Bronchus (tissue), 1 donor: Measurements from ENCODE around the gene CLPTM1L.

DNA sequence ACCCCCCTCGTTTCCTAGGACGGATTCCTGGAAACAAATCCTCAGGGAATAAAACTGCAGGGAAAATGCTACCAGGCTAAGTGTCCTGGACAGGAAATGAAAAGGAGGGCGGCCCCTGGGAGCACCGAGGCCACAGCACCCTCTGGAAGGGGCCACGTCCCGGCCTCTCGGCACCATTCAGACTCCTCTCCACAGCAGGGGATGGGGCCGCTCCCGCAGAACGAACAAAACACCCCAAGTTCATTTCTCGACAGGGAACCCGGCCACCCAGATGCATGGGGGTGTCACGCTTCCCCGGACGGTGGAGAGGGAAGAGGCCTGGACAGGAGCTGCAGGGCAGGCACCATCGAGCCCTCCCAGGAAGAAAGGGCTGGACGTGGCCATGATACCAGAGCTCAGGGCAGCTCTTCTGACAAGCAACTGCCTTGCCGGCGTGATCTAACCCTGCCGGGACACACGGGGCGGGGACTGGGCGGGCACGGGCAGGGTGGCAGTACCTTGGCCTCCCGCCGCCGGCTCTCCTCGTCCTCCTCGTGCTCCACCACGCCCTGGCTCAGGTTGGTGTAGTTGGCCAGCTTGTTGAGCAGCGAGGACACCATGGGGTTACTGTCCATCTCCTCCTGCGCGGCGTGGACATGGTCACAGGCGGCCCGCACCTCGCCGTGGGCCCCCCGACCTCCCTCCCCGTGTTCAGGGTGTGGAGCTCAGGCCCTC lies 18.7 kb downstream of the SLC12A7 start:
- PRO-cap, result no peak

- PRO-cap, result no peak
Measured at GRCh38 chr5:1098128-1098383, 13.8 kb downstream of the SLC12A7 start.

GRCh38 chr5:1104372-1104940 lies 7.4 kb downstream of the SLC12A7 start:
- PRO-cap, result no peak

- PRO-cap, result no peak
Measured at GRCh38 chr5:1122557-1122884, 10.7 kb upstream of the SLC12A7 start.

GRCh38 chr5:1130039-1131014 lies 18.5 kb upstream of the SLC12A7 start:
- PRO-cap, result bidirectional peak, plus-strand start at chr5:1130870, minus-strand start at chr5:1130734

- PRO-cap, result no peak
Measured at GRCh38 chr5:1239584-1239813, 14.3 kb downstream of the SLC6A18 start.

GRCh38 chr5:1312017-1312664 lies 17.3 kb upstream of the TERT start:
- PRO-cap, result no peak

GRCh38 chr5:1319306-1319709 lies 24.4 kb upstream of the TERT start:
- PRO-cap, result no peak

DNA sequence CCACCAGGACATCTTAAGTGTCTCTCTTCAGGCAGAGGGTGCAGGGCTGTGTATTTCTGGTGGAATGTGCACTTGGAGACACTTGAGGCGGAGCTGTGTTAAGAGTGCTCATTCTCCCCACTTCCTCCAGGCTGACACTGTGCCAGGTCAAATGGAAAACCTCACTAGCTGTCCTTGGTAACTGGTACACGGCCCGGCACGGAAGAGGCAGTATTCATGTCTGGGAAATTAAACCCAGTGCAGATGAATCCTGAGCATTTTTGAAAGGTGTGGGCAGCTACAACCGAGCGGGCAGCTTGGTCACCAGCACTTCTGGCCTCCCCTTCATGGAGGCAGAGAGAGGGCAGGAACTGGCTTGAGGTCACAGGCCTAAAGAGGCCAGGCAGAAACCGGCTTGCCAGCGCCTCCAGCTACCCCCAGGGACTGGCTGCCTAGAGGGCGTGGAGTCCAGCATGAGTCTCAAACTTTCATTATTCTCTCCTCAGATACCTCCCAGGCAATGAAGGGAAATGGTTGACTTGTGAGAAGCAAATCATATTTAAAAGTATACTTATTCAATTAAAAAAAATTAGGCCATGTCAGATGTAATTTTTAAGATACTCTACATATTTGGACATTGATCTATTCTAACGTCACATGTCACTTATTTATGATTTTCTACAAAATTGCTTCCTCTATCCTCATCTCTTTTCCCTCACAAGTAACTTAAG lies 1.5 kb downstream of the CLPTM1L start:
- PRO-cap, result unidirectional peak, plus-strand start at position 171 of the sequence

GRCh38 chr5:1344693-1345350 lies at the start of gene CLPTM1L:
TSS of gene CLPTM1L (minus strand) at chr5:1345099.
- PRO-cap, result bidirectional peak, plus-strand start at chr5:1345184, minus-strand start at chr5:1345090

DNA sequence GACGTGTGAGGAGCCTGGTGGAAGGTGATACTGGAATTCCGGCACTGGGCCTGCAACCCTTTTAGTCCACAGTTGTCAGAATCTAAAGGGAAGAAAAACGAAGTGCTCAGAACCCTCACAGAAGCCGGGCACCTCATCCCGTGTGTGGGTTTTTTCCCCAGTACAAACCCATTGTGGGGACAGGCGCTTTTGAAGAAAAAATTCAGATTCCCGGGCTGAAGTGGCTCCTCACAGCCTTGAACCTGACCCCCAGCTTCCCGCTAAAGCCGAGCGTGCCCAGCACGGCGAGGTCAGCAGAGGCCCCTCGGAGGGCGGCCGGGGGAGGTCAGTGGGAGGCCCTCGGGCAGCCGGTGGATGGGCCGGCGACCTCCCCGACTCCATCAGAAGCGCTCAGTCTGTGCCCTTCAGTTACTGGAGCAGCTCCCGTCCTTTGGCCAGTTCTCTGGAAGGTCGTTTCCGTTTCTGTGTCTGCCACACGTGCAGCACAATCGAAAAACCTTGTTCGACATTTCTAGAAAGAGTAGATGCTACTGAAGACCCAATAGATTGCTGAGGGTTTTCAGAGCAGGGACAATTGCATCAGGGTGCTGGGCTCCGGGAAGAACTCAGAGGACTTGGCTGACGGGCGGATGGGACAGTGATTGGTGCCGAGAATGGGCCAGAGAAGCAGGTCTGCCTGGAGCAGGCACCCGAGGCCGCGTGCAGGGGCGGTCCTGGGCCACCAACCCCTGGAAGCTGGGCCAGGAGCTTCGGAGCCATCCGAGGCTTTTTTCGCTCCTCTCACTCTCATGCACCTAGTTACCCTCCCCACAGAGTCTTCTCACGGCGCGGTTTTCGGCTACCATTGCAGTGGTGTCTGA lies 682 bp upstream of the CLPTM1L start:
- PRO-cap, result no peak

- PRO-cap, result no peak
Measured at GRCh38 chr5:1380146-1380606, 35.3 kb upstream of the CLPTM1L start.

DNA sequence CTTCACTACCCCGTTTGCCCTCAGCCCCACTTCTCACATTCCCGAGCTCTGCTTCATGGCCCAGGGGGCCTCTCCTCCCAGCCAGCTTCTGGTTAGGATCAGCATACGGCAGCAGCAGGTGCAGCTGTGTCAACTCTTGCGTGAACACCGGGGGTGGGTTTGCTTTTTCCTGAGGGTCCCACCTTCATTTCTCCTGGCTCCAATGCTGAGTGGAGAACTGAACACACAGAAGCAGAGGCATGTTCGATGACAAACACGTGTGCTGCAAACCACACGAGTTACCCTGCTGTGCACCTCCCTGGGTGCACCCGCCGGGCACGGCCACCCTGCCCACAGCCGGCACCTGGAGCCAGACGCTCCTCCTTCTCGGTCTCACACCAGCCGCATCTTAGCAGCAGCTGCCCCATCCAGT lies 14.9 kb upstream of the SLC6A3 start:
- PRO-cap, result no peak

GRCh38 chr5:1473704-1474153 lies 28.5 kb upstream of the SLC6A3 start:
- PRO-cap, result no peak

GRCh38 chr5:1477070-1477983 lies 32.1 kb upstream of the SLC6A3 start:
- PRO-cap, result no peak

DNA sequence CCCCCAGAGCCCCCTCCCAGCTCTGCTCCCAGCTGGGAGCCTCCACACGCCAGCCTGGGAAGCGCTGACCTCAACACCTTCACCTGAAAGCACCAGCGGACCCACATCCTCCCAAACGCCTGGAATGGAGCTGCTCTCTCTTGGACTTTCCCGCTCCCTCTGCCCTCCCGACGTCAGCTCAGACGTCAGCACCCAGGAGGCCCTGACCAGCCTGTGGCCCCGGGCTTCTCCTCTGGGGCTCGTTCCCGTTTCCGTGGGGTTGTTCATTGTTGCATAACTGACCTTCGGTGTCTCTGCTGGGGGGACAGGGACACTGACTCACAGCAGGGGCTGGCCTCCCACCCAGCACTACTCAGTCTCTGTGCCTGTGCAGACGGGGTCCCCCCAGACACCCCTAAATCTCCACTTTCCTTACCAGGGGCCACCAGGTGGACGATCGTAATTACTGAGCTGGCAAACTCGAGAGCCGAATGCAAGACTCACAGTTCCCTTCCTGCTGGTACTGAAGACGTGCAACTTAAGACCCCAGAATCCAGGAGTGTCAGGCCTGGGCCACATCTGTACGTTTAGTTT lies 35.1 kb upstream of the SLC6A3 start:
- PRO-cap, result bidirectional peak, plus-strand start at position 316 of the sequence, minus-strand start at position 161 of the sequence

GRCh38 chr5:1507537-1508442 lies 16.0 kb downstream of the LPCAT1 start:
- PRO-cap, result unidirectional peak, minus-strand start at chr5:1508155

DNA sequence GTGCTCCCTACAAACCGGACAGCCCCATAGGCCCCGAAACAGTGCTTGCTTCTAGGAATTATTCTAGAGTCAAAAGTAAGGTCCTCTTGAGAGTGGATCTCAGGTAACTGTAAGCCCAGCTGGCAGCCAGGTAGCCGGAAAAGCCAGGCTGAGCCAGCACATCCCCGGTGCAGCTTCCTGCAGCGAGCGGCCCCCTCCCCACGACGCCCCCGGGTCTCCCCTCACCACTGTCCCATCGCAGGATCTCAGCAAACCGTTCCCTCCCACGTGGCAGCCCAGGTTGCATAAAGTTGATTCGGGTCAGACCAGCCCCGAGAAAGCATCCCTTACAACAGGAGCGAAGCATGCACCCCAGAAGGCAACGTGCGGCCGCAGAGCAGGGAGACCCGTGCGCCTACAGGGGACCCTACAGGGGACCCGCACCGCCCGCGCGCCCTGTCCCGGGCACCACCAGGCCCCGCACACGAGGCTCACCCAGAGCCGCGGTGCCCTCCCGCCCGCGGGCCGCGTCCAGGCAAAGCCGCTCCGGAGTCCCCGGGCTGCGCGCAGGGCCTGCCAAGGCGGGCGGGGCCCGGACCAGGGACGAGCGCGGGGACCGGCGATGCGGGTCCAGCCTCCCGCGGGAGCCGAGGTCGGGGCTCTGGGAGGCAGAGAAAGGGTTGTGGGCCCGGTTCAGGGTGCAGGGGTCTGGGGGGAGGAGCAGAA lies 880 bp downstream of the LPCAT1 start:
- PRO-cap, result no peak

GRCh38 chr5:1536322-1536891 lies 12.6 kb upstream of the LPCAT1 start:
- PRO-cap, result bidirectional peak, plus-strand start at chr5:1536581, minus-strand start at chr5:1536389

- PRO-cap, result no peak
Measured at GRCh38 chr5:1644888-1645479, 121.2 kb upstream of the LPCAT1 start.